Paraaortic lymph node (tissue), 1 donor: ENCODE measurements around the genes CLMN and BDKRB2.

DNA sequence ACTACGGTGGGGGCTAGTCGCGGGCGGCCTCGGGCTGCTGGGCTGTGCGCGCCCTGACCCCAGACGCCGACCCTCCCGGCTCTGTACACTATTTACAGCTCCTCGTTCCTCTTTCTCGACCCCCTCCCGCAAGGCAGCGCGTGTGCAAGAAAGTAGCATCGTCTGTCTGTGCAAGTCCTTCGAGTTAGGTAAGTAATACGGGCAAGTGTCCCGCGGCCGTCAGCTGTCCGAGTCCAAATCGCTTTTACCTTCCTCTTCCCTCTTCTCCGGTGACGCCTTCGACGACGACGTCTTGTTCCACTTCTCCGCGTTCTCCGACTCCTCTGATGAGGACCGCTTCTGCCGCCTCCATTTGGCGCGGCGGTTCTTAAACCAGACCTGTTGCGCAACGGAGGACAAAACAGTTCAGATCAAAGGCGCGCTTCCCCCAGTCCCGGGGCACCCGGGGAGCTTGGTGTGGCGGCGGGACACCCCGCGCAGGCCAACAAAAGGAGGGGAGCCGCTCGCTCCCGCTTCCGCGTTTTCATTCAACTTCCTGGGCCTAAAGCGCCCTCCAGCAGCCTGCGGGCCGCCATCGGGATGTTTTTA, 1.5 kb downstream of the GSC start:
- PRO-cap: no peak

DNA sequence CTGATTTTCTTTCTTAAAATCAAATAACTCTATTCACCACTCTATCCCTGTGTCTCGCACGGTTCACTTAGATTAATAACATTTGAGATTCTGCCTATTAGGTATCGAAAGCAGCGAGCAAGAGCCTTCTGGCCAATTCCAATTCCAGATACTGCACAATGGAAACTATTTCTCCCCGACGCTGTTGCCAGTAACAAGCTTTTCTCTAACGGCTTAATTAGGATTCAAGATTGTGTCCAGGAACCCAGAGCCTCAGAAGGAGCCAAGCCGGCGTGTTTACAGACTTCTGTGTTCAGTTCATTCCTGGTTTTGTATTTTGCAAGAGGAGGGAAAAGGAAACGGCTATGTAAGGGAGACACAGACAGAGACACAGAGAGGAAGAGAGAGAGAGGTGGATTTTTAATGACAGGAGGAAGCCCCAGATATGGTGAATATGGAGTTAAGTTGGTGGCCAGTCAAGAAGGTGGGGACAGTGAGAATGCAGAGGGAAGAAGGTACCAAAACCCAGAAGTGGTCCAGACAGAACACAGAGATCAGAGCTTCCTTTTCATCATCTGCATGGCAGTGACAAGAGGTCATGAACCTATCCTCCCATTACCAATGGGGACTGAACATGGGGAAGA, 185.5 kb downstream of the DICER1 start:
- PRO-cap: no peak

DNA sequence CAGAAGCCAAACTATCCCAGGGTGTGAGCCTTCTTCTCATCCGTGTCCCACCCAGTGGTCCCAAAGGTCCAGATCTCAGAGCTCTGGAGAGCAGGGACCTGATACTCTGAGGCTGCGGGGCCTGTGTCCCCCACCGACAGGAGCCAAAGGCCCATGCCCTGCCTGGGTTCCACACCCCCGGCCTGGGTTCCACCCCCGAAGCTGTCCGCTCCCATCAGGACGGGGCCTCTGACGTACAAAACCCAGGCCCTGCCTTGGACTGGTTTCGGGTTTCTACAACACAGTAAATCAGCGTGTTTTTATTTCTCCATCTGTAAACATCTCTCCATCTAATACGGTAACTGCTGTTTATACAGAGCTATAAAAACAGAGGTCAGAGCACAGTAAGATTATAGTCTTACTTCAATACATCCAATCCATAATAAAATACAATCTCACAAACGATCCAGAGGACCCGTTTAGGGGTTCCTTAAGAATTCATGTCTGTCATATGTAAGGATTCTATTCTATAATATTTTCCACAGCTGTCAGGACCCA, 110.5 kb downstream of the DICER1 start:
- PRO-cap: no peak

- PRO-cap: bidirectional peak, plus-strand start at chr14:95320008, minus-strand start at chr14:95319874
These were observed at the start of gene CLMN for GRCh38 chr14:95319685-95320573. TSS of gene CLMN (minus strand) at chr14:95319908.

- PRO-cap: no peak
These were observed 79.1 kb upstream of the CLMN start for GRCh38 chr14:95398851-95399209.

GRCh38 chr14:95443975-95444342, 72.5 kb downstream of the SYNE3 start:
- PRO-cap: no peak

DNA sequence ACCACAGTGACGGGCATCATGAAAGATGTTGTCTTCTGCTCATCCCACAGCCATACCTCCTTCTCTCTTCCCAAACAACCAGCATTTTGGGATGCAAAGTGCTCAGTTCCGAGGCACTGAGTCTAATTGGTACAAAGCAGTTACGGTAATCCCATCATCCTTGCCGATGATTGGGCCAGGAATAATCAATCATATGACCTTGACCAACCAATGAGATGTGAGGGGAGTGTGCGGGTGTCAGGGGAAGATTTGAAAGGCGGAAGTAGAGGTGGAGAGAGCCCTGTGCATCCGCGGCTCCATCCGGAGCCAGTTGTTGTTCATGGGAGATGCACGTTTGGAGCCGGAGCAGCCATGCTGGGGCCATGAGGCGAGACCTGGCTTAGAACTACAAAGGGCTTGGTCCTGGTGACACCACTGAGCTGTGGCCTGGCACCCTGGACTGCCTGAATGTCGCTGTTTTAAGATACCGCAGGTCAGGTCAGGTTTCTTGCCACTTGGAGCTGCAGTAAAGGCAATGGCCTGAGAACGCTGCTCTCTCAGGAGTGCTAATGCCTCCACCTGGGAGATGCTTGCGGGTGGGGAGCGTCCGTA, 67.2 kb downstream of the SYNE3 start:
- PRO-cap: no peak

DNA sequence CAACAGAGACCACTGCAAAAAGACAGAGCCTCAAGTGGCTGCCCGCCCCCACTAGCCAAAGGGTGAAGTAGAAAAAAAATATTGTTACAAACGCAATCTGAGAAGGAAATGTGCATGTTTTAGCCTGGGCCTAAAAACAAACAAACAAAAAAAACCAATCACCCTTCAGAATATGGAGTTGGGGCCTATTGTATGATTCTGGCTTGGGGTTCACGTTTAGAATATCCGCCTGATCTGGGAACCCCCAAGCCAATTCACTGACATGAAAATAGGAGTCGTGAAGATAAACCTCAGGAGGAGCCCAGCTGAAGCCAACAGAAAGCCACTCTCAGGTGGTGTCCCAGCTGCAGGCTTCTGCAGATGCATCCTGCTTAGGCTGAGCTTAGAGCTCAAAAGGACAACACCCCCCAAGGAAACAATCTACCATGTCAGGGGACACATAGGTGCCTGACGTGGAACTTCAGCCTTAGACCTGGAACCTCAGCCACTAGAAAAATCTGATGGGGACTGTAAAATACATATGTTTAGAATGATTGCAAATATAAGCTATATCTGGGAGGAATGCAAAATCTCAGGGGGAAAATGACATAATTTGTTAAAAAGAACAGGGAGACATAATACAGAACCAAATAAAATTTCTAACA, 51.9 kb downstream of the SYNE3 start:
- PRO-cap: no peak

GRCh38 chr14:95507243-95507667, 9.2 kb downstream of the SYNE3 start:
- PRO-cap: no peak

GRCh38 chr14:95876399-95877568, 162.4 kb upstream of the C14orf132 start:
- PRO-cap: no peak

DNA sequence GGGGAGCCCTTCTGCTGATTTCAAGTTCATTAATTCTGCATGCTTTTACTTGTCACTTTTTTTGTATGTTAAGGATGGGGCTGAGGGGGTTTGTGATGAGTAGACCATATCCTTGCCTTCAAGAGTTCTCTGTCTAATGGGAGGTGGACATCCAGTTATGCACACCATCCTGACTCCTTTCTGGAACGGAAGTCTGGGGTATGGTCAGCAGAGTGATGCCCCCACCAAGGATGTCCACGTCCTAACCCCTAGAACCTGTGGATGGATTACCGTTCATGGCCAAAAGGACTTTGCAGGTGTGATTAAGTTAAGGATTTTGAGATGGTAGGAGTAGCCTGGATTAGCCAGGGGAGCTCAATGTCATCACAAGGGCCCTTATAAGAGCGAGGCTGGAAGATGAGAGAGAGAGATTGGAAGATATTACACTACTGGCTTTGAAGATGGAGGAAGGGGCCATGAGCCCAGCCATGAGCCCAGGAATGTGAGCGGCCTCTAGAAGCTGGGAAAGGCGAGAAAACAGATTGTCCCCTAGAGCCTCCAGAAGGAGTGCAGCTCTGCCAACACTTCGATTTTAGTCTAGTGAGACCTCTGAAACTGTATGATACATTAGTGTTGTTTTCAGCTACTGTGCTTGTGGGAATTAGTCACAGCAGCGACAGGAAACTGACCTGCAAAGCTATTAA, 44.1 kb downstream of the C14orf132 start:
- PRO-cap: no peak

DNA sequence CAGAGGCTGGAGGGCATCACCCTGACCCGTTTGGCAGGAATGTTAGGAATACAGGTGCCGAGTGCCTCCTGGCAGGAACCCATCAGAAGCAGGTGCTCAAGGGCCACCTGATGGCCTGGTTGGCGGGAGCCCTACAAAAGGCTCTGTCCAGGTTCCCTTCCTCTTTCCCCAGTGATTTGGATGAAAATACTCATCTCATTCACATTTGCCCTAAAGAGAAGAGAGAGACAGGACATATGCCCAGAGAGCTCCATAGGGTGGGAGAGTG, 44.6 kb downstream of the C14orf132 start:
- PRO-cap: unidirectional peak, plus-strand start at position 110 of the sequence

DNA sequence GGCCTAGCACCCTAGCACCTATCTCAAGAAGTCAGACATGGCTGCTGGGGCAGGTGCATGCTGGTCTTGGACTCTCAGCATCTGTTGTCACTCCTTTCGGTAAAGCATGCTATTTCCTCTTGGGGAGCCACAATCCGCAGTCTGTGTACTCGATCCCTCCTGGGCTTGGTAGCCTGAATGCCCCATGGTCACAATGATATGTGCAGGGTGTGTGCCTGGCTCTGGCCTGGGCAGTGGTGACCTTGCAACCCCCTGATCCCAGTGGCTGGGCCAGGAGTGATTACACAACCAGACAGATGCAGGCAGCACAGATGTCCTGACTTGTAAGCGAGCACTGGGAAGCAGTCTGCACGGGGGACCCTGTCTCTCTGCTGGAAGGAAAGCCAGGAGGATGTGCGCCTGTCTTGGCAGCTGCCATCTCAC, 58.0 kb downstream of the C14orf132 start:
- PRO-cap: no peak

- PRO-cap: no peak
These were observed 58.6 kb downstream of the C14orf132 start for GRCh38 chr14:96097844-96098094.

DNA sequence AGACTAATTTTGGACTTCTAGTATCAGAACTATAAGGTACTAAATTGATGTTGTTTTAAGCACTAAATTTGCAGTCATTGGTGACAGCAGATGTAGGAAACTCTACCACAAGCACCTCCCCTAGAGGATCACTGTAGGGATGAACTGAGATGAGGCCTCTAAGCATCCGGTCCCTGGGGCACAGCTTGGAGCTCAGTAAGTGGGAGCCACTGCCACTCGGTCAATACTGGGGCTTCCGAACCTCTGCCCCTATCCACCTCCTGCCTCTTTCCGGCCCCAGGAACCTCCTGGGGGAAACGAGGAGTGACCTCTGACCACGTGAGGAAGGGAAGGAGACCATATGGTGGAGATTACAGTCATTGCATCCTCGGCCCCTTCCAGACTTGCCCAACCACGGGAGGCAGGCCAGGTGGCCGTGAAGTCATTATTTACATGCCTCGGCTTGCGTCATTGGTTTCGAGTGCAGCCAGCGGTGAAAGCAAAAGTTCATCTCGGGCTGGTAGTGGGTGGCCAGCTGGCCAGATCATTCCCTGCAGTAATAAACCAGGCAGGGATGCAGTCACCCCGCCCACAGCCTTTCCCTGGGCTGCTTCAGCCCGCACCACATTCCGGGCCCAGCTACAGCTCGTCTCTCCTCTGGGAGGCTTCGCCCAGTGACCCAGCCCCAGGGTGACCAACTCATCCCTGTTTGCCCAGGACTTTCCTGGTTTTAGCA, 65.4 kb downstream of the C14orf132 start:
- PRO-cap: bidirectional peak, plus-strand start at position 541 of the sequence, minus-strand start at position 393 of the sequence

GRCh38 chr14:96105493-96105961, 66.4 kb downstream of the C14orf132 start:
- PRO-cap: no peak

DNA sequence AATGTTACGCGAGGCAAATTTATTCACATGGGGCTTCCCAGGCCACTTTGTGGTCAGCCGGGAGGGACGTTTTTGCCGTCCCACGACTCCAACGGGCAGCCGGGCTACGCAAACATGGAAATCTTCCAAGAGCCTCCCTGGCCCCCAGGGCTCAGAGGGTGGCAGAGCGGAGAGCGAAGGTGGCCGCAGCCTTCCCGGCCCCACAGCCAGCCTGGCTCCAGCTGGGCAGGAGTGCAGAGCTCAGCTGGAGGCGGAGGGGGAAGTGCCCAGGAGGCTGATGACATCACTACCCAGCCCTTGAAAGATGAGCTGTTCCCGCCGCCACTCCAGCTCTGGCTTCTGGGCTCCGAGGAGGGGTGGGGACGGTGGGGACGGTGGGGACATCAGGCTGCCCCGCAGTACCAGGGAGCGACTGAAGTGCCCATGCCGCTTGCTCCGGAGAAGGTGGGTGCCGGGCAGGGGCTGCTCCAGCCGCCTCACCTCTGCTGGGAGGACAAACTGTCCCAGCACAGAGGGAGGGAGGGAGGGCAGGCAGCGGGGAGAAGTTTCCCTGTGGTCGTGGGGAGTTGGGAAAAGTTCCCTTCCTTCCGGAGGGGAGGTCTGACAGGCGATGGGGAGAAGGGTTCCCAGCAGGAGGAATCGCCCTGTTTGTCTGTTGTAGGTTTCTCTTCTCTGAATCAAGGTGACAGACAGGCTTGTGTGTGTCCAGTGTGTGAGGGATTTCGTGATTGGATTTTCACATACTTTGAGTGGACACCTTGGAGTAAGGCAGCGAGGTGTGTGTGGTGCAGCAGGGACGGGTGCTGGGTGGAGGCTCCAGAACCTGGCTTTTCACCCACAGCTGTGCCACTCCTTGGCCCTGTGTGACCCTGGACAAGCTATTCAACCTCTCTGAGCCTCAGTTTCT, at the start of gene BDKRB2:
Gene BDKRB2, plus strand, starts transcription at position 324 of the 907 bp plus-strand sequence.
- PRO-cap: bidirectional peak, plus-strand start at position 329 of the sequence, minus-strand start at position 213 of the sequence

DNA sequence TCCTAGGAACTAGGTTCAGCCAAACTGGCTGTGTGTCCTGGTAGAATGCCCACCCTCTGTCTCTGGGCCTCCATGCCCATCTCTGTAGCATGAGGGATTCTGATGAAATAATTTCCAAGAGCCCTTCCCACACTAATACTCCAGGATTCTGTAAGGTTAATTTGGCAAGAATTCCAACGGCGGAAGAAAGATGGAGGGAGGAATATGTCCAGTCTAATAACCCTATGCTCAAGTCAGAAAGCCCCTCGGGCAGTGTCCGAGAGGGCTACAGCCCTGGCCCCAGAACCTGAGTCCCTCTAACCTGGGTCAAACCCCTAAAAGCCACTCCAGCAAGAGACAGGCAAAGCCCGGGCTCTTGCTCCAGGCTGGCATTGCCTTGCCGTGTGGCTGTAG, 22.1 kb downstream of the BDKRB2 start:
- PRO-cap: no peak

DNA sequence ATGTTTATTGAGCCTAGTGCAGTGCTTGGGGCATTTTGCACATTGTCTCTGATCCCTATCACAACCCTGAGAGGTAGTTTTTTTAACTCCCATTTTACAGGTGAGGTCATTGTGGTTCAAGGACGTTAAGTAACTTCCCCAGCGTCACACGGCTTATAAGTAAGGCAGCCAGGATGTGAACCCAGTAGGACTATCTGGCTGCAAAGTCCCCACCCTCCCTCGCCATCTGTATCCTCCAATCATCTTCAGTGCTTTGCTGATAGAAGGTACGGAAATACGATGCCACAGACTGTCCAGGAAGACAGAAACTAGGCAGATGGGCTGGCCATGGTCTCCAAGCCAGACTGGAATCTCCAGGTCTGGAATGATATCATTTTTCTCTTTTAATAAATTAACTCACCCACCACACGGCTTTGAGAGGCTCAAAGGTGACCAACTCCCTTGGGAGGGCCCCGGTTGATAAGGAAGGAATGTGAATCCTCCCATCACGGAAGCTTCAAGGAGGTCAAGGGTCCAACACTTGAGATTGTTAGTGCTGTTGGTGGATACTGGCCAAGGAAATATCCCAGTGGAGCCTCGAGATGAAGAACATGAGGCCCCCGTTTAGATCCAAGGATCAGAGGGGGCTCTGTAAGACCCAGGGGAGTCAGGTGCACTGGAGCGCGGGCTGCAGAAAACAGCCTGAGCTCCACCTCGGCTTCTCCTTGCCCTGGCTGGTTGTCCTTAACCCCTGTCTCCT, 16.2 kb upstream of the BDKRB1 start:
- PRO-cap: no peak

- PRO-cap: unidirectional peak, plus-strand start at chr14:96362225
These were observed 1.3 kb downstream of the ATG2B start for GRCh38 chr14:96361714-96362381.